ENCODE results near the genes ETV3, CD5L and OR6K3.

GRCh38 chr1:156862961-156863662, 2.4 kb downstream of the NTRK1 start:
- PRO-cap, 2 experiments: no peak in any of the 2 experiments

DNA sequence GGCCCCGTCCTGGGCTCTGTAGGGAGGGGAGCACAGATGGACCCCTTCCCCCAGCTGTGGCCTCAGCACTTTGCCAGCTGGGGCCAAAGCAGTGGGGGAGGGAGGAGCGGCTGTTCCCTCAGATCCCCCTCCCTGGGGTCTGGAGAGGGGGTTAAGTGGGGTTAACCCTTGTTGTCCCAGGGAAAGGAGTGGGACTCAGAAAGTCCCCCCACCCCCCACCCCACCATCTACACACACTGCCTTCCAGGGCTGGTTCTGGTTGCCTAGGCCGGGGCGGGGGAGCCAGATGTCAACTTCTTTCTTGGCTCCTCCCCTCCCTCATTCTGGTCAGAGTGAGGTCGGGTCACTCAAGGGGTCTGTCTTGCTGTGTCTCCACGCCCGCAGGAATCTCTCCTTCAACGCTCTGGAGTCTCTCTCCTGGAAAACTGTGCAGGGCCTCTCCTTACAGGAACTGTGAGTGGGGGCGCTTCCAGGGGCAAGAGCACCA, 5.9 kb downstream of the NTRK1 start:
- PRO-cap, 2 experiments: no peak in any of the 2 experiments

- PRO-cap, 2 experiments: no peak in any of the 2 experiments
Measured at GRCh38 chr1:157033511-157034234, 11.9 kb downstream of the ARHGEF11 start.

- PRO-cap, 2 experiments: peak in 2 of 2 experiments; most common plus-strand start chr1:157138686 (in 2); most common minus-strand start chr1:157138395 (in 2)
Measured at GRCh38 chr1:157138131-157139252, at the start of gene ETV3. ETV3 (minus strand) TSS chr1:157138395.

DNA sequence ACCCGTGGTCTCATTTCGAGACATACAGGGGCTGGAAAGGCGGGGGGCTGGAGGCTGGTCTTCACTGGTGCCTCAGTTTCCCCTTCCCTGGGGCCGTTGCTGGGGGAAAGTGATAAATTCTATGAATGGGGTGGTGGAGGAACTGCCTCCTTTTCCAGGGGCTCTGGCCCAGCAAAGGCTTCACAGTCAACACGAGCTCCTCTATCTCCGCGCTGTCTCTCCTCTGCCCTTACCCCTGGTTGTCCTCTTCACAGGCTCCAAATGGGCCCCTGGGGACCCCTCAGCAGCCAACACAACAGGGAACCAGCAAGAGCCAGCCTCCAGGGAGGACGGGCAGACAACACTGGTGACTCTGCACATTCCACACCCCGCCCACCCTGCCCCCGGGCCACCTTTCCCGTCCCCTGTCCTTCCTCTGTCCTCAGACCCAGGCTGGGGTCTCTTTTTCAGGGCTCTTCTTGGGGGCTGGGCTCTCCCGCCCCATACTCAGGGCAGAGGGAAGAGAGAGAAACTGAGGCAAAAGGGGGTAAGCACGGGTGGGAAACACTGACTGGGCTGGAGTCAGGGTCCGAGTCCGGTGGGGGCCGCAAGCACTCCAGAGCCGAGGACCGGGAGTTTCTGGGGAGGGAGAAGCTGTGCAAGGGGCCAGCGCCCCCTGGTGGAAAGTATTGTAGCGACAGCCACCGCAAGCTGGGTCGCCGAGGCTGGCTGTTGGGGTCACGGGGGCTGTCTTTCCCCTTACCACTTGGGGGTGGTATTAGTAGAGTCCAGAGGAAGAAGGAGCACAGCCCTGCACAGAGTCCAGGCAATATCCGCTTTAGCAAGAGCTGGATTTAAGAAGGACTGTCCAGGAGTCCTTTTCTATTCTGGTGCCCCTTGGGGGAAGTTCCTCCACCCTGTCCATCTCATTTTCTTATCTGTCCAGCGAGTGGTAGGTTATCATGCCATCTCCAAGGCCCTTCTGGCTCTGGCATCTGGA, 17.6 kb upstream of the ETV3 start:
- PRO-cap, 2 experiments: no peak in any of the 2 experiments

DNA sequence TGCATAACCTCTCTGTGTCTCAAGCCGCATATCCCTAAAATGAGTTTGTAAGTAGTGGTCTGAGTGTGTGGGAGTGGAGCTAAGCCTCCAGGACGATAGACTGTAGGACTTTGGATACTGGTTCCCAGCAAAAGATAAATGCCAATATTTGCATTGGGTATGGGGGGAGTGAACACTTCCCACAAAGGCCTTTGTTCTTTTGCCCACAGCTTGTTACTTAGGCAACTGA, 102.3 kb upstream of the ETV3 start:
- PRO-cap, 2 experiments: no peak in any of the 2 experiments

DNA sequence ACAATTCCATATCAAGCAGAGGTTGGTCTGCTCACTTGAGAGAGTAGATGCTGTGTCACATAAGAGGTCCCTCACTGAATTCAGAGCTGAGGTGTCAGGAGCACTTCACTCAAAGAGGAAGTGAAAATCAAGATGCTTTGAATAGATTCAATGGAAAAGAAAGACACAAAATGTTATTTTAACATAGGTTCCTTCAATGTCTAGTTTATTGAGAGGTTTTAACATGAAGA, 4.3 kb upstream of the FCRL3 start:
- PRO-cap, 2 experiments: no peak in any of the 2 experiments

DNA sequence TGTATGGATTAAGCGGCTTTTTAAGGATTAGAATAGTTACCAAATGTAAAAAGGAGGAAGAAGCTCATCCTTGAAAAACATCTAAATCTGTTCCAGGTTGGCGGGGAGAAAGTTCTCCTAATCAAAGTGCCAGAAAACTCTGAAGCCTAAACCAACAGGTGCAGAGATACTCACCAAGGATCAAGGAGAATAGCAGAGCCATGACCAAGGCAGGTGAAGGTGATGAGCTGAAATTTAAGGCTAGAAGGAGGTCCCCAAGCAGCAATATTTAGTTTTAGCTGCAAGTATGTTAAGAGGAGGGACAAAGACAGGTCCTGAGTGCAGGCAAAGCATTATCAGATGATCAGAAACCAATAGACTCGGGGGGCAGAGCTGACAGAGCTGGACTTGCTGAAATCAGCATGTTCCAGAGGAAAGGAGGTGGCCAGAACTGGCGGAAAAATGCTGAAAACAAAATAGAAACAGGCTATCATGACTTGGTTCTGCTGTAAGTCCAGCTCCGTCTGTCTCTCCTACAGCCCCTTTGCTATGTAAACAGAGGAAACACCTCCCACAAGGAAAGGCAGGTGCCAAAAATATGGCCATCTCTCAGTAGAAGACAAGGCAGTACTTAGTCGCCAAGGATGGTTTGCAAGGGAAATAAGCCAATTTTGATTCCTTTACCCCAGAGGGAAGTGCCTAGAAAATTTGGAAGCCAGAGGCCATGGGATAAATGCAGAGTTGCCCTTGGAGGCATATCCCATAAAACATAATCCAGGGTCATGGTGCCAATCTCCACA, at the start of gene CD5L:
CD5L (minus strand) TSS at position 309 of the 779 bp plus-strand sequence.
- PRO-cap, 2 experiments: no peak in any of the 2 experiments

DNA sequence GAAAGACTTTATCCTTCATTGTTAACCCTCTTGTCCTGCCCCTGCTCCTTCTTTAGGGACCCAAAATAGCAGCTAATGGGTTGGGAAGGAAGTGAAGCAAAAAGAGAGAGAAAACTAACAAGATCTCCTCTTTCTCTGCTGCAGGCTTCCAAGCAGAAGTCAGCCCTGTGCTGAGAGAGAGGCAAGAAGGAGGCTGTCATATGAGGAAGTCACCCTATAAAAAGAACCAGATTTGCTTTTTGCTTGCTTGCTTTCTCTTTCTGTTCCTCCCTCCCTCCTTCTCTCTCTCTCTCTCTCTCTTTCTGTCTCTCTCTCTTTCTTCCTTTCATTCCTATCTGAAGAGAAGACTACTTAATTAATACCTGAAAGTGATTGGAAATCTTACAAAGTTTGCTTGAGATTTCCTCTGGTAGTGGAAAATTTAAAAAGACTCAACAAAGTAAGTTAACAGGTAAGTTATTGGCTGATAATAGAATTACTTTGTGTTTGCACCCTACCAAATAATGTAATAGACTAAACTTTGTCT, 7.9 kb upstream of the CD5L start:
- PRO-cap, 2 experiments: no peak in any of the 2 experiments

DNA sequence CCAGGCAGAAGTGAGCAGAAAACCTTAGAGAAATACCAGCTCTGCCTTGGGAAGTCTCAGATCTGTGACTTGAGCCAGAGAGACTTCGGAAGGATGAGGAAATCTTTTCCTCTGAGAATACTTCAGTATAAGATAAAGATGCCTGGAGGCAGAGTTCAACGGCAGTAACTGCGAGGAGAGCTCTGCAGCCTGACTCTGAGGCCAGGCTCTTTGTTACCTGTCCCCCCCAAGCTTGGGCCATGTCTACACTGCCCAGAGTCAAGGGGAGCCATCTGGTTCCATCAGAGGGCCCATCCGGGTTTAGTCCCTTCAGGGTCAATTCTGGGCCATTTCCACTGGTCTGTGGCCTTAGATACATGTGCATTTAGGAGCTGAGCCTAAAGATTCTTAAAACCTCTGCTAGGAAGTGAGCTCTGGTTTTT, 8.6 kb downstream of the KIRREL1 start:
- PRO-cap, 2 experiments: no peak in any of the 2 experiments

DNA sequence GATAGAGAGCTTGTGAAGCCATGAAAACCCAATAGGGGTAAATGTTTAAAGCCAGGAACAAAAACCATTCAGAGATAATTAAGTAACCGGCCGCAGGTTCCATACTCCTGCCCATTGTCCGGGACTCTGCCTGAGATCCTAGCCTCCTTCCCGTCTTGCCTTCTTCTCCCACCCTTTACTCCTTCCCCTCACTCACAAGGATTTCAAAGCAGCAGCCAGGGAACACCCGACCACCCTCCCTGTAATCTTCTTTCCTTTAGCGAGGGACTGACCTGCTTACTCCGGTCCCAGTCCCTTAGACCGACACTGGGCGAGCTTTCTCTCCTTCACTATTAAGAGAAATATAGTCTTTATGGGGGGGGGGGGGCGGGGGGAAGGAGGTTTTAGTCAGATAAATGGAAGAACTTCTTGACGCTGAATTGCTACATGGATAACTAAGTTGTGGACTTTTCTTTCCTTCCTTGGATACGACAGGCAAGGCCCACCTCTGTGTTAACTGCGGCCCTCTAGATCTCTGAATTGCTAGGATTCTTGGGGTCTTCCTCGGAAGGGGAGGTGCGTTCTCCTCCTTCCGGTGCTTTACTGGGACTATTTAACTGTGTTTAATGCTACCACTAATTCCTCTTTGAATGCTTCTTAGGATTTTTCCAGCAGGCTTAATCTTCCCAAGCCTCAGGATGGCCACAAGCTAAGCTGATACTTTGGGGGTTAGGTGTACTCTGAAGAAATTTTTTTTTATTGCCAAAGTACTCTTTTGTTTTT, 21.1 kb downstream of the KIRREL1 start:
- PRO-cap, 2 experiments: no peak in any of the 2 experiments

GRCh38 chr1:158024687-158025888, 31.6 kb downstream of the KIRREL1 start:
- PRO-cap, 2 experiments: no peak in any of the 2 experiments

GRCh38 chr1:158149380-158150079, 21.4 kb upstream of the SMIM42 start:
- PRO-cap, 2 experiments: no peak in any of the 2 experiments

DNA sequence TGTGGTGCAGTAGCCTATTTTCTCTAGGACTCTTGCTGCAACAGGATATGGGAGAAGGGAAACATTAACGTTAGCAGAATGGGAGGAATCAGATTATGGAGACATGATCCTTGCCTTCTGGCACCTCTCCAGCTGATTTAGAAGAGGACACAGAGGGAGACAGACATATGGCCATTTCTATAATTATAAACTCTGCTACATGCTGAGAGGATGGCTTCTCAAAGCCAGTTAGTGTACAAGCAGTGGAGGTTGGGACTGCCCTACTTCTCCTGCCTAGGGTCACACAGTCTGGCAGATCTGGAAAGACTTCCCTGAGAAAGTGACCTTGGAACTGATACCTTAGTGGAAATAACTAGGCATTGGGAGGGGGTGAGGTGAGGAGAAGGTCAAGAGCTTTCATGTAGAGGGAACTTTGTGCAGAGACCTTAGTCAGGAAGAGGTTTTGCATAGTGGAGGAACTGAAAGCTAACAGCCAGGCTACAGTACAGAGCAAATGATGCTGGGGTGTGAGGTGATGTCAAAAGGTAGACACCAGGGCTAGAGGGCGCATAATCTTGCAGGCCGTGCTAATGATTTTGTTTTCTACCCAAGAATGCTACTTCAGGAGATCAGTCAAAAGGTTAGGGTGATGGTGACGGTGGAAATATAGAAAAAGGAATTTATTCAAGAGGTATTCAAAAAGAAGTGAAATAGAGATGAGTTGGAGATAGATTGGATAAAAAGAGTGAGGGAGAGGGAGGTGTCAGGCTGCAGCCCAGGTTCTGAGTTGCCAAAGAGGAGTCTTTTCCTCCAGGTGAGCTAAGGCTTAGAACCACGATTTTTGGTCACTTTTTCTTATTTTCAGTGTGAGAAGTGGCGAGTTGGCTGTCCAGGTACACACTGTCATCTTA, 1.1 kb upstream of the CD1D start:
- PRO-cap, 2 experiments: no peak in any of the 2 experiments

DNA sequence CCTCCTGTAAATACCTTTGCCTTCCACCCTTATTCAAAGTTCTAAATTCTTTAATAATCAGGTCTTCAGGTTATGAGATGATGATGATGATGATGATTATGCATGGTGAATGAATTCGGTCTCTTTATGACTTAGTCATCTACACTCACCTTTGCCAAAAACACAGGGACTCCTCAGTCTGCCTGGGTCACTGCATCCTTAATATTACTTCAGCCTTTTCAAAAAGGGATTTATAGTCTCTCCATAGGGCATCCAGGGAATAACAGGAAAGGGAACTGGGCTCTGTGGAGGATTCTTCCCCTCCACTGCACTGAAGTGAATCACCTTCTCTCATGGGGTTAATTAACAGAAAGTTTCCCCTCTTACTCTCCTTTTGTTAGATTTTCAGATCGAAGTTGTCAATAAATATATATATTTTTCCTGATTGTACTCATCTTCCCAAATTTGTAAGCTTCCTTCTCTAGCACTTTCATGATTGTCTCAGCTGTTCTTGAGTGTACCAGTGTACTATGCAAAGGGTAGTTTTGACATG, at the start of gene OR6K3:
OR6K3 (minus strand) TSS at position 187 of the 532 bp plus-strand sequence.
- PRO-cap, 2 experiments: no peak in any of the 2 experiments

GRCh38 chr1:158952424-158952934, 21.1 kb downstream of the PYHIN1 start:
- PRO-cap, 2 experiments: no peak in any of the 2 experiments

DNA sequence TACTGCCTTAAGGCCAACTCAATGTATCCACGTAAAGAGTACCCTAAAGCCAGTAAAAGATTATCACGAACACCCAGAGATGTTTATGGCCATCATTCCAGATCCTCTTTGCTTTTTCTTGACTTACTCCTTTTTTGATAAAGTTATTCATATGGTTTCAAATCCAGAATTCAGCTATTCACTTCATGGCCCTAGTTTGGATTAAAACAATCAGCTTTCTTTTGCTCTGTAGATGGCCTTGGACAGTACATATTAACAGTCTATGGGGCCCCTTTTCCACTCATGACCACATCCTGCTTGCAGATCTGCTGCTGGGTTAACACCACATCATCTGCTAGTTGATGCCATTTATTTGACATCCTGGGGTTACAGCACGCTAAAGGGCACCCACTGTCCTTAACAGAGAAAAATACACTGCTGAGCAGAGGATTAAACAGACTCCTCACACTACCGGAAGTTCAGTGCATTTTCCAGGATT, 1.0 kb upstream of the IFI16 start:
- PRO-cap, 2 experiments: peak in 2 of 2 experiments; most common plus-strand start position 348 of the sequence (in 2)

DNA sequence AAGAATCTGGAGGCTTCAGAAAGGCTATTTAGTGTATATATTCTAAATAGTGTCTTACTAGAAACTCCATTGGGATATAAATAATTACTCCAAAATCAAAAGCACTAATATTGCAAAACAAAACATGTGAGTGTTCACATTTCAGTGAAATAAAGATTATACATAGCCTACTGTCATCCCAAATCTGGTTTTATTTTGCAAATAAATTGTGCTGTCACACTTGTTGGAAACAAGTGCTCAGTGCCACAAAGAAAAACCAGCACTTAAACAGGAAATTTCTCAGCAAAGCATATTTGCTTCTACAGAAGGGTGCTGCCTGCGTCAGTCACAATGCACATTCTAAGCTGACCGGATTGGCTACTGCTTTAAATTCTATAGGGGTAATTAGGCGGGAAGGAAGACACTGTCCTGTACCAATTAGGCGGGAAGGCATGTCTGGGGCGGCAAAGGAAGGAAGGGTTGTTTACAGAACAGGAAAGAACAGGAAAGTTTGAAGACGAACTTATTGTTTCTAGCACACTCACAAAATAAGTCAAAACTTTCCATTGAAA, 2.7 kb downstream of the IFI16 start:
- PRO-cap, 2 experiments: no peak in any of the 2 experiments

GRCh38 chr1:159188101-159188800, 16.4 kb upstream of the ACKR1 start:
- PRO-cap, 2 experiments: no peak in any of the 2 experiments

- PRO-cap, 2 experiments: no peak in any of the 2 experiments
Measured at GRCh38 chr1:159587992-159588794, 567 bp downstream of the APCS start.